Iris pigment epithelial cell (primary cell): ENCODE measurements around a stretch of chr17.

DNA sequence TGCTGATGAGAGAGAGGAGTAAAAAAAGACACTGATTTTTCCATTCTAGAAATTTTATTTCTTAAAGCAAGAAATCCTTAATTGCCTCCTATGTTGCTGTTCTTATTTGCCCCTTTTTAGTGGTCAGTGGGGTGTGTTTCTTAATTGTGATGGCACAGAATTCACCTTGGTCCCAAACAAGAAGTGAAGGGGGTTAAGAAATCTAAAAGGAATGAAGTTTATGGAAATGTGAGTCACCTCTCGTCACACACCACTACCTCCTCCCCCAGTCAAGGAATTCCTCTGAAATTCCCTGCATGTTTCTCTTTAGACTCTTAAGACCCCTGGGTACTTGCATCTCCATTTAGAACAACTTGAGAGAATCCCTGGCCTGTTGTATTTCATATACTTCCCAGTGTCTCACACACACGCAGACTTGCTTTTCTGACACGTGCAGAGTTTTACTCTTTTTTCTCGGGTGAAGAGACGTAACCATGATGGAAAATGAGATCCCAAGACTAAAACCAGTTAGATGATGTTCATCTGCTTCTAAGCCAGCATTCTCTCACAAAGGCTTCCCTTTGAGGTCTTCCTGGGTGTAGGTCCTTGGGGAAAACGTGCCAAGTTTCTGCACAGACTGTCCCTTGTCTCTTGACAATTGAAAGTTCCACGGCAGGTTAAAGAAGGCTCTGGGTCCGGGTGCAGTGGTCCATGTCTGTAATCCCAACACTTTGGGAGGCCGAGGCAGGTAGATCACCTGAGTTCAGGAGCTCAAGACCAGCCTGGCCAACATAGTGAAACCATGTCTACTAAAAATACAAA, 247.5 kb downstream of the PRKCA start:
- RRBS = no CpG with 5 or more reads among the region's 9 CpGs

- RRBS = no CpG with 5 or more reads among the region's 15 CpGs
These were observed 24.4 kb upstream of the CACNG1 start for GRCh38 chr17:67019882-67020458.

GRCh38 chr17:67171858-67172271, 73.1 kb downstream of the HELZ start:
- RRBS = no CpG with 5 or more reads among the region's 5 CpGs

- RRBS = no CpG with 5 or more reads among the region's 1 CpG
These were observed 44.2 kb downstream of the PSMD12 start for GRCh38 chr17:67322118-67322643.

GRCh38 chr17:67569967-67570716, 147.6 kb upstream of the NOL11 start:
- RRBS = no CpG with 5 or more reads among the region's 11 CpGs

DNA sequence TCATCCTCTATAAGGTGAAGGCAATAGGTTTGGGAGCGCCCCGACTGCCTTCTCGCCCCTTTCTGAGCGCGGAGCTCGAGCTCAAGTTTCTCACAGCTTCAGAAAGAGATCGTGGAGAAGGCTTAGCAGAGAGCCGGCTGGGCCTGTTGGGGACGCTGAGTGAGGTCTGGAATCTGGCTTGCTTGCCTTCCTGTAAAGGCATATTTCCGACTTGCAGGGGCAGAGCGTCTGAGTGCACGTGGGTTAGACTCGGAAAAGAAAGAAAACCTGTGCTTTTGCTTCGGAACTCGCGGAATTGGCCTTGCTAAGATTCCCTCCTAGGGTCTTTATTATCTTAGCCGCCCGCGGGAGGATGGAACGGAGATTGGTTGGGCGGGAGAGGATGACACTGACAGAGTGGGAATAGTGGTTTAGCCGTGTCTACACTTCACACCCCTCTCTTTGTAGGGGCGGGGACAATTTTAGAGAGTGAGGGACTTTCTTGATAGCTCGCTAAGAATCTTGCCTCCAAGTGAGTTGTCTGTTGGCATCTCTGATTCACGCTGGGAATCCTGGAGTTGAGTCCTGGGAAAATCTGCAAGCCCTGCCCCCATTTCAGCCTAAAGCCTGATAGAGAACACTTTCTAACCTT, 454 bp downstream of the NOL11 start:
- RRBS = no CpG with 5 or more reads among the region's 25 CpGs

- RRBS = 2% methylated on average over 53 of the region's 138 CpGs
These were observed 2.7 kb downstream of the C17orf58 start for GRCh38 chr17:67993350-67994258.

- RRBS = no CpG with 5 or more reads among the region's 5 CpGs
These were observed 93.3 kb downstream of the KPNA2 start for GRCh38 chr17:68128603-68129445.

DNA sequence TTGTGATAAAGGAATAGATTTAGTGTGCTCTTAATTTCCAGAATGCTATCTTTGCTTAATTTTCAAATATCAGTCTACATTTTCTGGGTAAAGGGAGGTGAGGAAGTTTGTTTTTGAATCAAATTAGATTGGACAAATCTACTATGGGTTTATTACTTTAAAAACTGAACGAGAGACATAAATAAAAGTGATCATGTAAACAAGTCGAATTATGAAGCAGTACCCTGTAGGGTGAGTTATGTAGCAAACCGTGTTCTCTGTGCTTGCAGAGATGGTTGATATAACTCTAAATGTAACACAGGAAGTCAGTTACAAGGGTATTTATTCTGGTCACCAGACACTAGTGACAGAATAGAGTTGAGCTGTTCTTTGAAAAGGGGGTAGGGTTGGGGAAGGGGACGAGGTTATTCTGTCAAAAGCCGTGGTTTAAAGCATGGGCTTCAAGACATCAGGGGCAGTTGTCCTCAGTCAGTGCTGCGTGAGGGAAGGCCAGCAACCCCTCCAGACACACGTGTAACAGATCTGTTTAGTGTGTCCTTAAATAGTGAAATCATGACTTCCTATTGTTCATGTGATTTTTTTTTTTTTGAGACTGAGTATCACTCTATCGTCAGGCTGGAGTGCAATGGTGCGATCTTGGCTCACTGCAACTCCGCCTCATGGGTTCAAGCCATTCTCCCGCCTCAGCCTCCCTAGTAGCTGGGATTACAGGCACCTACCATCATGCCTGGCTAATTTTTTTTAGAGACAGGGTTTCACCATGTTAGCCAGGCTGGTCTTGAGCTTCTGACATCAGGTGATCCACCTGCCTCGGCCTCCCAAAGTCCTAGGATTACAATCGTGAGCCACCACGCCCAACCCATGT, 5.6 kb downstream of the AMZ2 start:
- RRBS = no CpG with 5 or more reads among the region's 14 CpGs

DNA sequence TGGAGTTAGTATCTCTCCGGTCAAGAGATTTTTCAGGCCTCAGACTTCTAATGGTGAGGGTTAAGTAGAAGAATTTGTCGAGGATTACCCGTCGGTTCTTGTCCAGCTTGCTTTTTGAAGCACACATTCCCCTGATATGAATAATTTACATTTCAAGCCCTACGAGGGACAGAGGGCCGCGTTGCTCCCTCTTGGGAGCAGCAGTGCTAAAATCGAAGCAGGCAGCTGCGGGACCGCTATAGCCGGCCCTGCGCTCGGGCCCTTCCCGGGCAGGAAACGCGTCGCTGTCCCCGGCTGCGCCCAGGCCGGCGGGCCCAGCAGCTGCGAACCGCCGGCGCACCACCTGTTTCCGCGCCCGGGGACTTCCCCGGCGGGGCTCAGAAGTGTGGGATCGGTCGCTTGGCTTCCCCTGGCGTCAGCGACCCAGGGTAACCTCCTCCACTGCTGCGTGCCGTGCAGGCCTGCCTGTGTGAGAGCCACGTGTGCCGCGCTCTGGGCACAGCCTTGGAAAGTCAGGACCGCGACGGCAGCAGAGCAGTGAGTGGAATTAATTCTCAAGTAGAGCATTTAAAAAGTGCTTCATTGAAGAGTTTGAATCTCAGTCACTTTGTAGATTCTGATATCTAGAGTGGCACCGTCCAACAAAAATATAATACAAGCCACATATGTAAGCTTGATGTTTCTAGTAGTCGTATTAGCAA, 11.2 kb downstream of the AMZ2 start:
- RRBS = no CpG with 5 or more reads among the region's 44 CpGs

DNA sequence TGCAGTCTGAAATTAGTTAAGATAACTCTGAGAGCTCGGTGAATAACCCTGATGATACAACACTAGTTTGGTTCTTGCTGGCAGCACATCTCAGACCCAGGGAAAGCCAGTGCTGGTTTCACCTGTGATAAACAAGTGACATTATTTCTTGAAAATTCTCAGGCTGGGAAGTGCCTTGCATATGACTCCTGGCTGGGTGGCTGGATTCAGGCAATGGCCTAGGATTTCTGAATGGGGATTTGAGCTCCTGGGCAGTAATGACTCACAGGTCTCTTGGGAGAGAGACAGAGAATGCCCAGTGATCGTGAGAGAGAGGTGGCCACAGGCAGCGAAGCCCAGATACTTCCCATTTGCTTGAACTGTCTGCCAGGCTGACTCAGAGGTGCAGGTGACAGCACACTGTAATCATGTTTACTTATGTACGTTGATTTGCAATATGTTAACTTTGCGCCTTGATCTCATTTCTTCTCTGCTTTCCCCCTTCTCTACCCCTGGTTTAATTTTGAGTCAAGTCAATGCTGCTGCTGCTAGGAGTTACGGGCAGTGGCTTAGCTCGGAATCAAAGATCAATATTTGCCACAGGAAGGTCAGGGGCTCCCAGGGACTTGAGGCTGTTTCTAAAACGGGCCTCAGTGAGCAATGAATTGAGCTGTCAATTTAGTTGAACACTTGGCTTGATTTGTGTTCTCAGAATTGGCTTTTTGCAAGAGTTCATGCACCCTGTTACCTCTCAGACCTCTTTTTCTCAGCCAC, 27.1 kb downstream of the ARSG start:
- RRBS = no CpG with 5 or more reads among the region's 8 CpGs

DNA sequence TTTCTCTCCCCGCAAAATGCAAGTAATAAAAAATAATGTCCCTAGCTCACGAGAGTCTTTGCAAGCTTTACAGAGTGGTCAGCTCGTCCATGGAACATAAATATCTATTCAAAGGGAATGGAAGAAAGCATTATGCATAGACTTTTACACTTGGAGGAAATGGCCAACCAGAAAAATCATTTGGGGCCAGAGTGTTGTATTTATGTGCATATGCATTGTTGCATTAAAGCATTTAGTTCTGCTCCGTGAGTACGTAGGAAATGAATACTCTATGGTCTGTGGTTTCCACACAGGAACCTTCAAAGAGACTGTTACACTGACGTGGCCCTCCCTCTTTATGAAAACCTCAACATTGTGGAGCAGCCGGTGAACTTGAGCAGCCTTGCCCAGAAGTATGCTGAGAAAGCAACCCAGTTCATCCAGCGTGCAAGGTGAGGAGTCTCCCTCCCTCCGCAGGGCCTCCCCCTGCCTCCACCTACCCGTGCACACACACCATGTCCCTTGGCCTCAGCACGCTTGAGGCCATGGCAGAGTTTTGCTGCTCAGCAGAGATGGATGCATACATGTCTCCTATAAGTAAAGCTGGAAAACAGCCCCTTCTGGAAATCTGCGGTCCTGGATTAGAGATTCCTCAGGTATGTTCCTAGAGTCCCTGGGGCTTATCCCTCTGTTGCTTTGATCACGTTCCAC, 65.2 kb downstream of the ARSG start:
- RRBS = no CpG with 5 or more reads among the region's 13 CpGs

GRCh38 chr17:68383486-68384319, 73.6 kb downstream of the WIPI1 start:
- RRBS = no CpG with 5 or more reads among the region's 16 CpGs

DNA sequence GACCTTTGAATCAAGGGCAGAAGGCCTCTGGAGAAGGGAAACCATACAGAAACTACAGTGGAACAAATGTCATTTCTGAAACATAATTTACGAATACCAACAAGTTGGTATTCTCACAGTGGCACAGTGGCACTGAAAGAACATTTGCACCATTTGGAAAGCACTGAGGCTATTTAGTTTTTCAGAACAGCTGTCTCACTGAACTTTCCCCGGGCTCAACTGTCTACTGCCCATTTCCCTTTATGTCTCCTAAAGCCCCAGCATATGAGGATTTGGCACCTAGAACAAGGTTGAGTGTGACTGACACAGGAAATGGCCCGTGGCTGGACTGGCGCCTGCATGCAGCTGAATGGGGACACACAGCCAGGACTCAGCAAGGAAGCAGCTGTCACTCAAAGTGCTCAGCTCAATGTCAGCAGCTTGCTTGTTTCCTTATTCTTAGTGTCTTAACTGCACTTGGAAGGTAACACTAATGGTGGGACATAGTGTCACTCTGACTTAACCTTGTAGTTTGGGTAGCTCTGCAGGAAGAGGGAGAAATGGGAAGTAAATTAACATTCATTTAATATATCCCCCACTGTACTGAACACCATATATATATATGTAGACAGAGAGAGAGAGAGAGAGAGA, 2.6 kb upstream of the PRKAR1A start:
- RRBS = no CpG with 5 or more reads among the region's 4 CpGs

DNA sequence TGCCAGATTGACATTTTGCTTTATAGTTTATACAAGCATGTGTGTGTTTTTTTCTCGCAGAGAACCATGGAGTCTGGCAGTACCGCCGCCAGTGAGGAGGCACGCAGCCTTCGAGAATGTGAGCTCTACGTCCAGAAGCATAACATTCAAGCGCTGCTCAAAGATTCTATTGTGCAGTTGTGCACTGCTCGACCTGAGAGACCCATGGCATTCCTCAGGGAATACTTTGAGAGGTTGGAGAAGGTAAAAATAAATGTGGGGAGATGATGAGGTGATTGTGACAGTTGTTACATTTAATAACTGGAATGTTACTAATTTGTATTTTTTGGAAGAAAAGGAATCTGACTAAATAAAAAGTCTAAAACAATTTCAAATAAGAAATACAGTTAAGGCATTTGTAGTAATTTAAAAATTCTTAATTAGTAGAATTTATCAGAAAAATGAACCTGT, 3.1 kb downstream of the PRKAR1A start:
- RRBS = no CpG with 5 or more reads among the region's 8 CpGs

GRCh38 chr17:68543139-68543413, 30.8 kb downstream of the PRKAR1A start:
- RRBS = no CpG with 5 or more reads among the region's 4 CpGs

DNA sequence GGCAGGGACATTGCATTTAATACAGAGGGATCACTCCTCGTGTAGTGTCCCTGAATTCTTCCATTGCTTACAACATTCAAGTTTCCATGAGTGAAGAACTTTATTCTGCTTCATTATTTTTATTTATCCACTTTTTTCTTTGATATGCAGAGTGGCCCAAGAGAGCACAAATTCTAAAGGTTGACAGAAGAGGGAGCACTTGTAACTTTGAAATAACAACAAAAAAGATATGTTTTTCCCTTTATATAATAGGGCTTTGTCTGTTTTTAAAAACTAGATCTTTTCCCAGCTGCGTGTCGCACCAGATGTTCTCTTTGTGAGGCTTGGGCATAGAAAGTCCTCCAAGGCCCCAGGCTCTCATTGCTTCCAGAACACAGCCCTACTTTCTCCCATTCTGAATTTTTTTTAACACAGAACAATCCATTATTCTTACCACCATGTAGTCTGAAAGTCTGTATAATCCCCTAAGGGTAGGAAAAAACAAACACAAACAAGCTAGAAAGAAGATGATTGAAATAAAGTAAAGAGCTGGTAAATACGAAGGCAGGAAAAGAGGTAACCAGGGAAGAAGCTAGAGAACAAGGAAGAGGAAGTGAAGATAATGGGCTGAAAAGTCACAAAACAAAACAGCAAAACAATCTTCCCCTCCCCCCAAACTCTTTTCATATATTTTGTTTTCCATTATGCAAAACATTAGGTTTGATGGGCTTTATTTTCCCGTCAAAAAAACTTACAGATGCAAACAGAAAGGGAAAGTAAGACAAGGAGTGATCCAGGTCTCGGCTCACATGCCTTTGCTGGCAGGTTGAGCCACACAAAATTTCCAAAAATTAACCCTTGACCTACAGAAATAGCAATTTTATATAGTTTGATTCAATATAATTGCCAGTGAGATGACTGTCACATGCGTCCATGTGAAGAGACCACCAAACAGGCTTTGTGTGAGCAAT, 160.4 kb downstream of the ABCA8 start:
- RRBS = no CpG with 5 or more reads among the region's 7 CpGs

GRCh38 chr17:68943465-68943832, 11.7 kb downstream of the ABCA8 start:
- RRBS = no CpG with 5 or more reads among the region's 1 CpG

- RRBS = no CpG with 5 or more reads among the region's 7 CpGs
These were observed 38.1 kb upstream of the ABCA8 start for GRCh38 chr17:68993126-68993884.

DNA sequence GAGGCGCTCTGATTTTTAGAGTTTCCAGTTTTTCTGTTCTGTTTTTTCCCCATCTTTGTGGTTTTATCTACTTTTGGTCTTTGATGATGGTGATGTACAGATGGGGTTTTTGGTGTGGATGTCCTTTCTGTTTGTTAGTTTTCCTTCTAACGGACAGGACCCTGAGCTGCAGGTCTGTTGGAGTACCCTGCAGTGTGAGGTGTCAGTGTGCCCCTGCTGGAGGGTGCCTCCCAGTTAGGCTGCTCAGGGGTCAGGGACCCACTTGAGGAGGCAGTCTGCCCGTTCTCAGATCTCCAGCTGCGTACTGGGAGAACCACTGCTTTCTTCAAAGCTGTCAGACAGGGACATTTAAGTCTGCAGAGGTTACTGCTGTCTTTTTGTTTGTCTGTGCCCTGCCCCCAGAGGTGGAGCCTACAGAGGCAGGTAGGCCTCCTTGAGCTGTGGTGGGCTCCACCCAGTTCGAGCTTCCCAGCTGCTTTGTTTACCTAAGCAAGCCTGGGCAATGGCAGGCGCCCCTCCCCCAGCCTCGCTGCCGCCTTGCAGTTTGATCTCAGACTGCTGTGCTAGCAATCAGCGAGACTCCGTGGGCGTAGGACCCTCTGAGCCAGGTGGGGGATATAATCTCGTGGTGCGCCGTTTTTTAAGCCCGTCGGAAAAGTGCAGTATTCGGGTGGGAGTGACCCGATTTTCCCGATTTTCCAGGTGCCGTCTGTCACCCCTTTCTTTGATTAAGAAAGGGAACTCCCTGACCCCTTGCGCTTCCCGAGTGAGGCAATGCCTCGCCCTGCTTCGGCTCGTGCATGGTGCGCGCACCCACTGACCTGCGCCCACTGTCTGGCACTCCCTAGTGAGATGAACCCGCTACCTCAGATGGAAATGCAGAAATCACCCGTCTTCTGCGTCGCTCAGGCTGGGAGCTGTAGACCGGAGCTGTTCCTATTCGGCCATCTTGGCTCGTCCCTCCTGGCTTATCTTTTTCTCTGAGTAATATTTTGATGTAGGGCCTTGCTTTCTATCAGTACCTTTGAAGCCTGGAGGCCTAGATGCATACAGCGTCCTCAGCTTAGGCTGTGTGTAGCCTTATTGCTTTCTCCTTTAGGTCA, 49.3 kb upstream of the ABCA8 start:
- RRBS = no CpG with 5 or more reads among the region's 36 CpGs